ENCODE results near the genes CDC37L1 and CD274.

DNA sequence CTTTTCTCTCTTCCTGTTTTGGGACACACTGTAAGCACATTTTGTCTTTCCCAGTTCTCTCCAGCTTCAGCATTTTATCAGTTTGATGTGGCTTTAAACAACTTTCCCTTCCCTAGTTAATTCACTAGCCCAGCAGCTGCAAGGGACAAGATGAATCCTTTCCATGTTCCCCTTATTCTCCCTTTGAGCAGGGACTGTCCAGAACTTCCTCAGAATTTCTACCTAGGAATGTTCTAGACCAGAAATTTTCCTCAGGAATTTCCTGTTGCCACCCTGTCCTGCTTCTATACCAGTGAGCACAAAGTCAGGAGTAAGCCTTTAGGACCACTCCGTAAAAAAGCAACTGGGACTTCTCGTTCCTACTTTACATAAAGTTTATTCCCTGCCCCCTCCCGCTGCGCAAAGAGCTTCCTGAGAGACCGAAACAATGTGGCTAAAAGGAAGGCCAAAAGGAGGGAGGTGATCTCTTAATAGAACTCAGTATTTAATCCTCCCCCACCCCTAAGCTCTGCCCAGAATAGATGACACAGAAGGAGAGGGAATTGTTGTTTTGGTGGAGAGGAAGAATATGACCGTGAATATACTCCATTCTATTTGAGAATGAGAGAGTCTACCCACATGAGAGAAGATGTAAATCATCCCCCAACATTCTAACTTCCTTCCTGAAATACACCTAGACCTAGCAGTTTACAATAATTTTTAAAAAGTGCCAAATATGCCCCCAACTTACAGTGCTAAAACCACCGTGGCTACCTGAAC lies 61.9 kb downstream of the GLIS3 start:
- PRO-cap: no peak

- PRO-cap: no peak
These were observed 1.4 kb downstream of the GLIS3 start for GRCh38 chr9:4298452-4298806.

DNA sequence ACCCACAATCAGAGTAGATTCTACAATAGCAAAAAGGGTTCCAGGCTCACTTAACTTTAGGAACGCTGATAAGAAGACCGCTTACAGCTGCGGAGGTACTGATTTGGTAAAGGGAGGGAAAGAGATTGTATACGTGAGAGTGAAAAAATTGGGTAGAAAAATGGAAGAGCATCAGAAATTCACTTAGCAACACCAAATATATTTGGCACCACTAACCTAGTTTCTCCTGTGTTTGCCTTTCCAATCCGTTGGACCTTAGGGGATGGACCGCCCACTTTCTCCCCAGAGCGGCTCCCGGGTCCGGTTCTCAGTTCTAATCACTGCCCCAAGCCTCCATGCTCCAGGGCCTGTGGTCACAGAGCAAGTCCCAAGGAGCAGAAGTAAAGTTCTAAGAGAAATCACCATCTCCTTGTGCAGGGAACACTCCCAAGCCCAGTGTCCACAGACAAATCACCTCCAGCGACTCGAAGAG lies 820 bp upstream of the SLC1A1 start:
- PRO-cap: no peak

- PRO-cap: no peak
These were observed 422 bp downstream of the SLC1A1 start for GRCh38 chr9:4490719-4491060.

DNA sequence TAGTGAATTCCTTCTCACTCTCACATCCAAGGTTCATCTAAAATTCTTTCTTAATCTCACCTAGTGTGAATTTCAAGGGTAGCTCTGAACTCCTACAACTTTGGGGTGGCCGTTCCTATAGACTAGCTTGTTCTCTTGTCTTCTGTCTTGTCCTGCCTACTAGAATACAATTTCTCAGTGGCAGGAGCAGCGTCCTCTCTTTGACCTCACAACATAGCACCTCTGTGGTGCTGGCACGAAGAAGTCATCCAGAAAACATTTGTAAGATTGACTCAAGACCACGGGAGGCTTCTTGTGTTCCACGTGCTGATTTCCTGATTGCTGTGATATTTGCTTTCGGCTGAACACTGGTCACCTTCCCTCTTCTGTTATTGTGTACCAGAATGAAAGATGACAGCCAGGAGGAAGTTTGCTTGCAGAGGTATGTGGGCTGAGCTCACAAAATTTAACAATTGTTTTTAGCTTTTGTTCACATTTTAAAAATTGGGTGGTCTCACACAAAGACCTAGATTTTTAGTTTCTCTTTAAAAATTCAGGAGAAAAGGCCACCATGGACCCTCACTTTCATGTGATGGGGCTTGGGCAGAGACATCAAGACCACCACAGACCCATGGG lies 27.1 kb downstream of the SLC1A1 start:
- PRO-cap: no peak

DNA sequence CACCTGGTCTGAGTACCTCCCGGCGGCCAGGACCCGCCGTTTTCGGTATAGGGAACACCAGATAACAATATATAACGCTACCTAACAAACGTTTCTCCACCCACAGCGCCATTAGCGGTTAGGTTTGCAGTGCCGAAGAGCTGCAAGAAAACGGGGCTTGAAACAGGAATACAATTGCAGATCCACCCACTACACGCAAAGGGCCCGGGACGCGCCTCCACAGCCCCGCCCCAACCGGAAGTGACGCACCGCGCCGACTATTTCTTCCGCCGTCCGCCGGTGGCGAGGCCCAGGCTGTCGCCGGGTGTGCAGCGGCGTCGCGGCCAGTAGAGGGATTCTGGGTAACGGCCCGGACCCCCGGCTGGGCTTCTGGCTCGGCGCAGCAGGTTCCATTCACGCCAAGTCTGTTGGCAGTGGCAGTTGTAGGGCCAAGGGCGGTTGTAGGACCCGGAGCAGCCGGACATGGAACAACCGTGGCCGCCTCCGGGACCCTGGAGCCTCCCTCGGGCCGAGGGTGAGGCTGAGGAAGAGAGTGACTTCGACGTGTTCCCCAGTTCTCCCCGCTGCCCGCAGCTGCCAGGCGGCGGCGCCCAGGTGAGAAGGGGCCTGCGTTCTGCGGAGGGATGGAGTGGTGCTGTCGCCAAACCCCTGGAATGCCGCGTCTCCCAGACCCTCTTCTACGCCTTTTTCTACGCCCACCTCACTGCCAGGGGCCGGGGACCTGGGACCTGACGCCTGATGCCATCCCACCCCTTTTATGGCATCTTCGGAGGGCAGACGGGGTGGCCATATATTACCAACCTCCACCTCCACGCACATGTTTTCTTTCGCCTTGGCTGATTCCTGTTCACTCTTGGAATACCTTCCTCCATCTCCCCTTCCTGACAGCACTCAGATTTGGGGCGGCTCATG lies at the start of gene CDC37L1:
TSS of gene CDC37L1 (plus strand) at position 264 of the 912 bp plus-strand sequence.
- PRO-cap: bidirectional peak, plus-strand start at position 392 of the sequence, minus-strand start at position 131 of the sequence

DNA sequence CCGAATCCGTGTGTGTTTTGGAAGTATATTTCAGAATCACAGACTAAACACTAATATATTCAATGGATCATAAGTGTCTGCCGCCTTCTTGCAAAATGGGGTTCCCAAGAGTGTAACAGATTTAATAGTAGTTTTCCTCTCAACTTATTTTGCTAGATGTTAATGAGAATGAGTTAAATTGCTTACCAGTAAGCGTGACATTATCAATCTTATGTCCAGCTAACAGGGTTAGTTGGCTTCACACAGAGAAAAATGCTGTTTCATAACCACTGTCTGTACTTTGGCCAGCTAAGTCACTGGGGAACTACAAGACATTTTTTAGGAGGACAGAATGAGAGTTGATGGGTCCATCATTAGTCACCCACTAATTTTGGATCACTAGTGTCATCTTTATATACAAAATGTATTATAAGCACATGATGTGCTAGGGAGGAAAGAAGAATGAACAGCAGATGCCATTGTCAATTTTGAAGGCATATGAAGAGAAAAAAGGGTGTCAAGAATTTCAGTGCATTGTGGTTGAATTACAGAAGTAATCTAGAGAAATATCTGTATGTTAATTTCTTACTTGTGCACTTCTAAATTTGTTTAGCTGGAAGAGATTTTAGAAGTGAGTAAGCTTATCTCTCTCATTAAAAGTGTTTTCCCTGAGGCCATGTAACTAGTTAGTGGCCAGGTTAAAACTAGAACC lies 1.5 kb downstream of the CDC37L1 start:
- PRO-cap: no peak

DNA sequence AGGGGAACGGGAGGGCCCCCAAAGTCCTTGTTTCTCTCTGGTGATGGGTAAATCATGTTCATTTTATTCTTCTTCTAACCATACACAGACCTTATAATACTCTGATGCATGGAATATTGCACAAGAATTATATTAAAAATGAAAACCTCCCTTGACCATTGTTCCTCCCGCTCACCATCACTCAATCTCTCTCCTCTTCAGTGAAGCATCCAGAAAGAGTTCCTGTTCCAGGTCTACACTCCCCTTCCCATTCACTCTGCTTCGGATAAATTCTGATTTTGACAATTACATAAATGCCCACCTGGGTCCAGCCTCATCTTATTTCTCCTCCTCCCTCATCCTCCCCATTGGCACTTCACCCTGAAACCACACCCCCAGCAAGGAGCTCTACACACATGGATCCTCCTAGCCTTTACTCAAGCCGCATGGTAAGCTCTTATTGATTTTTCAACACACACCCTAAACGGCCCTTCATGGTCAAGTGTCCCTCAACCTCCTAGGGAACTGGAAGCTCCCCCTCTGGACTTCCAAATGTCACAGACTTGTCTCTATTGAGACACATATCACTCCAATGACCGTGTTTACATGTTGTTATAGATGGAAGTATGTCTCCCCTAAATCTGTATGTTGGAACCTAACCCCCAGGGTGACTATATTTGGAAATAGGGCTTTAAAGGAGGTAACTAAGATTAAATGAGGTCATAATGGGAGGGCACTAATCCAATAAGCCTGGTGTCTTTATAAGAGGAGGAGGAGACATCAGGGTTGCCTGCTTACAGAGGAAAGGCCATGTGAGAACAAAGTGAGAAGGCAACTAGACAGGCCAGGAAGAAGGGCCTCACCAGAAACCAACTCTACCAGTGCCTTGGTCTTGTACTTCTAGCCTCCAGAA lies 7.3 kb downstream of the AK3 start:
- PRO-cap: no peak

GRCh38 chr9:5134740-5136015 lies 50.3 kb downstream of the INSL6 start:
- PRO-cap: no peak

- PRO-cap: no peak
These were observed 500 bp downstream of the RLN1 start for GRCh38 chr9:5339076-5339676.

GRCh38 chr9:5435859-5436879 lies 1.6 kb downstream of the PLGRKT start:
- PRO-cap: no peak

- PRO-cap: no peak
These were observed 597 bp upstream of the PLGRKT start for GRCh38 chr9:5438290-5438753.

DNA sequence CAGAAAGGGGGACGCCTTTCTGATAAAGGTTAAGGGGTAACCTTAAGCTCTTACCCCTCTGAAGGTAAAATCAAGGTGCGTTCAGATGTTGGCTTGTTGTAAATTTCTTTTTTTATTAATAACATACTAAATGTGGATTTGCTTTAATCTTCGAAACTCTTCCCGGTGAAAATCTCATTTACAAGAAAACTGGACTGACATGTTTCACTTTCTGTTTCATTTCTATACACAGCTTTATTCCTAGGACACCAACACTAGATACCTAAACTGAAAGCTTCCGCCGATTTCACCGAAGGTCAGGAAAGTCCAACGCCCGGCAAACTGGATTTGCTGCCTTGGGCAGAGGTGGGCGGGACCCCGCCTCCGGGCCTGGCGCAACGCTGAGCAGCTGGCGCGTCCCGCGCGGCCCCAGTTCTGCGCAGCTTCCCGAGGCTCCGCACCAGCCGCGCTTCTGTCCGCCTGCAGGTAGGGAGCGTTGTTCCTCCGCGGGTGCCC lies at the start of gene CD274:
TSS of gene CD274 (plus strand) at position 411 of the 495 bp plus-strand sequence.
- PRO-cap: unidirectional peak, plus-strand start at position 411 of the sequence

DNA sequence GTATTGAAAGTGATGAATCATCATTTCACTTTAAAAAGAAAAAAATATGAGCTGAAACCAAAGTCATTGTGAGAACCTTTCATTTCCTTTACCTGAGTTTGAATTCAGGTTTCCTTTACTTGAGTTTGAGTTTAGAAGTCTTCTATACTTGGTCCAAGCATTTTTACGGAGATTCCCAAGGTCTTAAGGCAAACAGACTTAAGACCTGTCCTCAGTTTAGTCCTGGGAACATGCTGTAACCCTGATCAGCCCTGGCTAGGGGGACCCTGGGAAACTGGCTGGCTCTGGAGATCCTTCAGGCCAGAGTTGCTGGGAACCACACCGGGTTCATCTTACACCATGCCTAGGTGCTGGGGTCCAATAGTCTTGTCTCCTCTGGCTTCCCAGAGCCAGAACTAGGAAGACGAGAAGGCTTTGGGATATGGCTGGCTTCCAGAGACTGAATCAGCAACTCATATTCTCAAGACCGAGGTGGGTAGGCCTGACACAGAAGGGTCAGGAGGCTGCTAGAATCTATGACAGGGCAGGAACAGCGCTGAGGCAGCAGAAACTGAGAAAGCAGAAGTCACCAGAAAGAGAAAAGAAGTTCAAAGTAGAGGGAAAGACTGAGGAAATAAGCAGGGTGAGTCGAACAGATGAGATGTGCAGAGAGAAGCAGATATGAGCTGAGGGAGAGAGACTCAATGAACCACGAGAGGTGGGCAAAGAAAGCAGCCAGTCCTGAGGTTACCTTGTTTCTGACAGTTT lies 16.3 kb upstream of the PDCD1LG2 start:
- PRO-cap: no peak

DNA sequence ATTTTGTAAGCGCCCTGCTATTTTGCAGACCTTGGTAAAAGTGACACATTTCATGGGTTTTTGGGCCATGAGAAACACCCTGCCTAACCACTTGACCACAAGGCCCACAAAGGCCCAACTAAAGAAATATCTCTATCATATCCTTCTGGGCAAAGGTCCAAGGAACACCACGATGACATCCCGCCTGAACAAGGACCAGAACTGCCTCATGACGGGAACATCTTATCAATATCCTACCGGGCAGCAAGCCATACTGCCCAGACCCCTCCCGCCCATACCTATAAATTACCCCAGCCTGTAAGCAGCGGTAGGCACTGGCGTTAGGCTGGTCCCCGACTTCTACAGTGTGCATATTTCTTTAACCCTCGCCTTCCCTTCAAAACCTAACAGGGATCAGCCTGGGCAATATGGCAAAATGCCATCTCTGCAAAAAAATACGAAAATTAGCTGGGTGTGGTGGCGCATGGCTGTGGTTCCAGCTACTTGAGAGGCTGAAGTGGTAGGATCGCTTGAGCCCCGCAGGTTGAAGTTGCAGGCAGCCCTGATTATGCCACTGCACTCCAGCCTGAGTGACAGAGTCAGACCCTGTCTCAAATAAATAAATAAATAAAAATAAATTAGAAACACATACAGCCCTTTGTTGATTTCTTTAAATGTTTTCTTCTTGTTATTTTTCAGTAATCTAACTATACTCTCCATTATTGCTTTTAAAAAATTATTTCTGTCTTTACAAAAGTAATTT lies 9.5 kb upstream of the PDCD1LG2 start:
- PRO-cap: no peak

DNA sequence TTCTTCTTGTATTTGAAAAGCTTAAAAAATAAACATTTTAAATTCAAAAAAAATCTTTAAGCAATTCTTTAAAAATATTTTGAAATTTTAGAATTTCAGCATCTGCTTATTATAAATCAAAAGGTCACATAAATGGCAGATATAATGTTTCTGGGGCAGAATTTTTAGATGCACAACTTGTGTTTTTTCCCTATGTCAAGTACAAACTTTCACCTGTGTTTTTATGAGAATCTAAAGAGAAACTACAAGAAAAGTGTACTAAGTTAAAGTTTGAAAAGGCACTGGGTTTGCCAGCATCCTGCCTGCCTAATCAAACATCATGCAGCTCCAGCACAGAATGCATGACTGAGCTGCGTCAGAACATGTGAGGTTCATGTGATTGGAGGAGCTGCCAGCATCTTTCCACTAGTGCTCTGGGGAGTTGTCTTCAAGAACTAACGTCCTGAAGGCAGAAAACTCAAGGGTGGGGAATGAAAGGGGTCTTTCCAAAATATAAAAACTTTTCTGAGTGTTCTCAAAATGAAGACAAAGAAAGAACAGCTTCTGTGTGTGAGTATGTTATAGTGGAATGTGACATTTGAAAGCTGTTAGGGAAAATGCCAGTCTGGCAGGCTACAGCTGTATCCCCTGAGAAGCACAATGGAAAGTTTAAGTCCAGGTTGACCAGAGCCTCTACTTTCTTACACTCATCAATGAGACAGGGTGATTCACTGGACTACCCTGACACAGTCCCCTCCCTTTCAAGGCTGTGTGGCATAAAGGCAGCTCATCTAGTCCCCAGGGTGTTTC lies 46.0 kb upstream of the RIC1 start:
- PRO-cap: no peak

DNA sequence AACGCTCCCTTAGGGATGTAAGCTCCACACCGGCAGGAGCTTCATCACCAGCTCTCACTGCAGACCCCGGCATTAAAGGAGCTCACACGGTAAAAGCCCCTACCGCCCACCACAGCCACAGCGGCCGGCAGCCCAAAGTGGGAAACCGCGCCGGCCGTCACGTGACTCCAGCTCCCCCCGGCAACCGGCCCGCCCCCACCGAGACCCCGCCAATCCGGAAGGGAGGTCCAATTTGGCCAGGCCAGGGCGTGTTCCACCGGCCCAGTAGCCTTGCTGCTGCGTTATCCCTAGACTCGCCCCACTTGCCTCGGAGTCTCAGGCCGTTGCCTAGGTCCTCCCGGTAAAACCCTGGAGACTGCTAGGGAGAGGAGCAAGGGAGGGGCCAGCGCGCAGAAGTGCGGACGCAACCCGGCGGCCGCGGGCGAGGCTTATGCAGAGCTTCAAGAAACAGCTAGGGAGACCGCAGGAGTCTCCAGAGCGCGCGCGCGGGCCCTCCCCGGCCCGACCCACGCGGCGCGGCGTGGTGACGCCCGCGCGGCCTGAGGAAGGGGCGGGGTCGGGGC lies 342 bp upstream of the RIC1 start:
- PRO-cap: bidirectional peak, plus-strand start at position 57 of the sequence, minus-strand start at position 74 of the sequence; bidirectional peak, plus-strand start outside the sequence, minus-strand start at position 304 of the sequence

DNA sequence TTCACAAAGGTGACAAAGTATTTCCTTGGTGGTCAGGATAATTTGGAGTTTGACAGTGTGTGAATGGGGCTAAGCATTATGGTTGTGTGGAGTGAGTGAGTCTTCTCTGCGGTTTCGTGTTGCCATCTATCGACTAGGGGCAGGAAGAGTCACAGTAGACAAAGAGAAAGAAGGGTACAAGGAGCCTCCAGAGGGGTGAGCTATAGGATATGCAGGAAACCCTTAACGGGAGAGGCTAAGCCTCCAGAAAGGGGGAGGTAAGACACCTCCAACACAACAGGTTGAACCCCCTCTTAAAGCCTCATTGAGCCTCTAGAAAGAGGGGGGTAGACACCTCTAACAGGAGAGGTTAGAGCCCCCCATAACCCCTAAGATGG lies 64.0 kb upstream of the RANBP6 start:
- PRO-cap: no peak

DNA sequence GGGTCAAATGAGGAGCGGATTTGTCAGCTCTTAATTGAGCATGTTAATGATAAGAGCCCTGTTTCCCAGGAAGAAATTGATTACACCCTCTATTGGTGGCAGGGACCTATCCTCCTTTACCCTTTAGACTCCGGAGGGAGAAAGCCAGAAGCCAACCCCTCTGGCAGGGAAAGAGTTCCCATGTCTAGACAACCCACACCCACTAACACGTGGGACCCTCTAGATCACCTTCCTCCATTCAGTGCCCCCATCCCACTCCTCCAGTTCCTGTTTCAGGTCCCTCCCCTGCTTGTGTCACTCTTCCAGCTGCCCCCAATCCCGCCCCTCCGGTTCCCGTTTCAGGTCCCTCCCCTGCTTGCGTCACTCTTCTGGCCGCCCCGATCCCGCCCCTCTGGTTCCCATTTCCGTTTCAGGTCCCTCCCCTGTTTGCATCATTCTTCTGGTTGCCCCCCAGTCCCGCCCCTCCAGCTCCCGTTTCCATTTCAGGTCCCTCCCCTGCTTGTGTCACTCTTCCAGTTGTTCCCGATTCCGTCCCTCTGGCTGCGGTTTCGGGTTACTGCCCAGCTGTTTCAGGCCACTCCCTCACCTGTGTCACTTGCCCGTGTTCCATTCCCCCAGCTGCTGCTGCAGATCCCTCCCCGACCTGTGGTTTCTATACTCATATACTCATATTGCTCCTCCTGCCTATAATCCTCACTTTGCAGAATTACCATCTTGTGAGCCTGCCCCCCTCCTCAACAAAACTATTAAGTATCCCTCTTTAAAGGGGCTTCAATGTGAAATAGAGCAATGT lies 64.8 kb upstream of the RANBP6 start:
- PRO-cap: bidirectional peak, plus-strand start at position 507 of the sequence, minus-strand start at position 248 of the sequence

DNA sequence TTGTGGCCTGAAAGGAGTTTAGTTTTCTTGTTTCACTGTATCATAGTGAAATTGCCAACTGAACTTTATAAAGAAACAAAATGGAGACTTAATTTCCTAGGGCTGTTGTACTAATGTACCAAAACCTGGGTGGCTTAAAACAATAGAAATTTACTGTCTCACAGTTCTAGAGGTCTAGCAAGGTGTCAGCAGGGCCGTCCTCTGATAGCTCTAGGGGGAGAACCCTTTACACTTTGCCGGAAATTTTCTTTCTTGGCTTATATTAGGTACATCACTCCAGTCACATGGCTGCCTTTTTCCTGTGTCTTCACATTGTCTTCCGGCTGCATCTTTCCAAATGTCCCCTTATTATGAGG lies 5.7 kb downstream of the UHRF2 start:
- PRO-cap: no peak